GM23338 (cell line): Measurements from ENCODE around the genes FAM163A and IER5.

- PRO-cap, result no peak
- RAMPAGE, long total RNA, result no peak
These were observed 72.1 kb upstream of the FAM20B start for GRCh38 chr1:178953587-178954073.

- PRO-cap, result no peak
- RAMPAGE, long total RNA, result no peak
These were observed 8.7 kb upstream of the FAM20B start for GRCh38 chr1:179016779-179017687.

GRCh38 chr1:179021886-179022221 lies 3.8 kb upstream of the FAM20B start:
- PRO-cap, result no peak
- RAMPAGE, long total RNA, result no peak

GRCh38 chr1:179228756-179229178 lies 710 bp downstream of the ABL2 start:
- PRO-cap, result bidirectional peak, plus-strand start at chr1:179229079, minus-strand start at chr1:179229020
- RAMPAGE, long total RNA, result no peak

- PRO-cap, result no peak
- RAMPAGE, long total RNA, result no peak
These were observed at the start of gene FAM163A for GRCh38 chr1:179743026-179743653. TSS of gene FAM163A (plus strand) at chr1:179743291.

DNA sequence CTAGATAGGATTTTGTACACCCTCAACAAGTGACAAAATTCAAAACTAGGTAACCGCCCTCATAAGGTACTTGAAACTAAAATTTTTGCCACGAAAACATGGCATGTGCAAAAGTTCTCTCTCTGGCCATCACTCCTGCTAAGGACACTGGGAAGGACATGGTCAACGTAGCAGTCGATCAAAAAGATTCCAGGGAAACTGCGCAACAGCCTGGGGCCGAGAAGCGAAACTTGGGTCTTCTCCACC lies 369 bp upstream of the TOR1AIP1 start:
- PRO-cap, result bidirectional peak, plus-strand start at position 132 of the sequence, minus-strand start at position 137 of the sequence
- RAMPAGE, long total RNA, result no peak

DNA sequence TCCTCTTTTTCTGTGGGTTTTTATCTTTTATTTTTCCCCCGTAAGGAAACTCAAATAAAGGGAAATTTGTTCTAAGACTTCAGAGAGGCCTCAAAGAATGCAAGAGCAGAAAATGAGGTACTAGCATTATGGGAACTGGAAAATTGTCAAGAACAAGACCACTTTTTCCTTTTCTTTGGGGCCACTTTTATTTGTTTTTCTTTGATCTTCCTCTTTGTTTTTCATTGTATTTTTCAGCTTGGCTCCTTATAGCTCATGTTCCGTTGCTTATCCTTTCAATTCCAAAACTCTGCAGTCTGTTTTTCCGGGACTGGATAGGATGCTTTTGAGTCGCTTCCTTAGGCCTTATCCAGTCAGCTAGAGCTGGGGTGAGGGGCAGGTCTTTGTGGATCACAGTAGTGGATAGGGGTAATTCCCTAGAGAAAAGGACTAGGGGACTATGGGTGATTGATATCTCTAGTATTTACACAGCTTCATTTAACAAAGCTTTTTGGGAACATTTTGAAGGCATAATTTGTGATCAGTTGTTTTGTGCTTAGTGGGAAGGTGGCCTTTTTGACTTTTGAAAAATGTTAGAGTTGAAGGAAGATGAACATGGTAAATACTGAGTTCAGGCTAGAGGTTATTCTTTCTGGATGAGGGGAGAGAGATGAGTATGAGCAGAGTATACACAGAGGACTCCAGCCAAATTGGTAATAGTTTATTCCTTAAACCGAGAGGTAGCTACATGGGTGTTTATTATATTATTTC lies 22.4 kb downstream of the CEP350 start:
- PRO-cap, result no peak
- RAMPAGE, long total RNA, result no peak

DNA sequence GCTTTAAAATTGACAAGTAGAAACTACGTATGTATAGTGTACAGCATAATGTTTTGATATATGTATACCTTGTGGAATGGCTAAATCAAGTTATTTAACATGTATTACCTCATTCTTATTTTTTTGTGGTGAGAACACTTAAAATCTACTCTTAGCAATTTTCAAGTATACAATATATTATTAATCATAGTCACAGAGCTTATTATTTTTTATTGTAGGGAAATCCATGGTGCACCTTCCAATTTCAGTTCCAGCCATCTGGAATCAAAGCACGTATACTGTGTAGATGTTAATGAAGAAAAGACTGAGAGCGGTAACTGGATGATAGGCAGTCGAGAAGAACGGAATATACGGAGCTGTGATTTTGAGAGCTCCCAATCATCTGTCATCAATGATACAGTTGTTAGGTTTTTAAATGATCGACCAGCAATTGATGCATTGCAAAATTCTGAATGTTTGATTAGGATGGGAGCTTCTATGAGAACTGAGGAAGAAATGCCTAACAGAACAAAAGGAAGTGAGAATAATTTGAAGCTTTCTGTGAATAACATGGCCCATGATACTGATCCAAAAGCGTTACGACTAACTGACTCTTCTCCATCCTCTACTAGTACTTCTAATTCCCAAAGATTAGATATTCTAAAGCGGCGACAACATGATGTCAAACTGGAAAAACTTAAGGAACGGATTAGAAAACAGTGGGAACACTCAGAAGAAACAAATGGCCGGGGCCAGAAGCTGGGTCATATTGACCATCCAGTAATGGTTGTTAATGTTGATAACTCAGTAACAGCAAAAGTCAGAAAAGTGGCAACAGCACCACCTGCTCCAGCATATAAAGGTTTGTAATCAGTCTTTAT lies 42.0 kb downstream of the CEP350 start:
- PRO-cap, result no peak
- RAMPAGE, long total RNA, result no peak

- PRO-cap, result no peak
- RAMPAGE, long total RNA, result no peak
These were observed 31.9 kb upstream of the LHX4 start for GRCh38 chr1:180197743-180199074.

DNA sequence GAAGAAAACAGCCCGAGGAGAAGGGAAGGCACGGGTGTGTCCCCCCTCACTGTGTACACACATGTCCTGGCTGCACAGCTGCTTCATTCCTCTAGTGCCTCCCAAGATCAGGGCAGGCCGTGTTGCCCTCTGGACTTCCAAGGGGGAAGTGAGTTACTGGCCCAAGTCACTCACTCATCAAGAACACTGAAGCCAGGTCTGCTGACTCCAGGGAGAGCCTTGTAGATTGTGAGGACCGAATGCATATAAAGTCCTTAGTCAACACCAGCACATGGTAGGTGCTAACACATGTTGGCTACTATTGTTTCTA lies 39.8 kb downstream of the LHX4 start:
- PRO-cap, result unidirectional peak, minus-strand start at position 150 of the sequence; bidirectional peak, plus-strand start outside the sequence, minus-strand start at position 230 of the sequence
- RAMPAGE, long total RNA, result no peak

- PRO-cap, result no peak
- RAMPAGE, long total RNA, result no peak
These were observed 468 bp upstream of the ACBD6 start for GRCh38 chr1:180502771-180503319.

DNA sequence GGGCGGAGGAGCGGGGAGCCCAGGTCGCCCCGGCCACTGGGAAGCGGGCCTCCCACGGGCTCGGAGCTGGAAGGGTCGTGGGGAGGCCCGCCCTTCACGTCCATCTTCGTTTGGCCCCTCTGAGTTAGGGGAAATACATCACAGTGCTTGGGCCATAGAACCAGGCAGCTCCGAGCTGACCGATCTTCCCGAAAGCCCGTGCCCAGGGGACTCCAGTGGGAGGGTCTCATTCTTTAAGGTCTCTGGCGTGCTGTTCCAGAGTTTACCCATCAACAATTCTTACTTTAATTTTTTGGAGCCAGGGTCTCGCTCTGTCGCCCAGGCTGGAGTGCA lies 617 bp downstream of the KIAA1614 start:
- PRO-cap, result bidirectional peak, plus-strand start at position 122 of the sequence, minus-strand start at position 126 of the sequence
- RAMPAGE, long total RNA, result no peak

DNA sequence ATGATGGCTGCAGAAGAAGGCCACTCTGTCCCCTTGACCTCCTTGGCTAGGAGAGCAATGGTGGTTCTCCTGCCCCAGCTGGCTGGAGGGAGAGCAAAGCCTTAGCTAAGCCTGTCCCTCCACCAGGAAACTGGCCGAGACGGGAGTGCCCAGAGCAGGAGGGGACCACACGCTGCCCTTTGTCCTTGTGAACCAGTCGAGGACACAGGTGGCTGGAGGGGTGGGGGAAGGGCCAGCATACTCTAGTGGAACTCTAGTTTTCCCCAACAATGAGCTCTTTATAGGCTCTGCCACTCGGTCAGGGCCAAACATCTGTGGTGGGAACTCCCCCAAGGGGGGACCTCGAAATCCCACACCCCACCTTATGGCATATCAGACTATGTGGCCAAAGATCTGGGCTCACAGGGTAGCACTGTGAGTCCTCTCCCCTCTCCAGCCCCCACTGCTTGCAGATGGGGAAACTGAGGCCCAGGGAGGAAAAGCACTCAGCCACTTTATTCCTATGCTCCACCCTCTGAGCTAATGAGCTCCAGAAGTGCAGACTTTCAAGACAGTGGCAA lies 12.9 kb downstream of the KIAA1614 start:
- PRO-cap, result bidirectional peak, plus-strand start at position 281 of the sequence, minus-strand start at position 132 of the sequence
- RAMPAGE, long total RNA, result no peak

- PRO-cap, result no peak
- RAMPAGE, long total RNA, result no peak
These were observed 14.6 kb downstream of the KIAA1614 start for GRCh38 chr1:180927241-180927769.

DNA sequence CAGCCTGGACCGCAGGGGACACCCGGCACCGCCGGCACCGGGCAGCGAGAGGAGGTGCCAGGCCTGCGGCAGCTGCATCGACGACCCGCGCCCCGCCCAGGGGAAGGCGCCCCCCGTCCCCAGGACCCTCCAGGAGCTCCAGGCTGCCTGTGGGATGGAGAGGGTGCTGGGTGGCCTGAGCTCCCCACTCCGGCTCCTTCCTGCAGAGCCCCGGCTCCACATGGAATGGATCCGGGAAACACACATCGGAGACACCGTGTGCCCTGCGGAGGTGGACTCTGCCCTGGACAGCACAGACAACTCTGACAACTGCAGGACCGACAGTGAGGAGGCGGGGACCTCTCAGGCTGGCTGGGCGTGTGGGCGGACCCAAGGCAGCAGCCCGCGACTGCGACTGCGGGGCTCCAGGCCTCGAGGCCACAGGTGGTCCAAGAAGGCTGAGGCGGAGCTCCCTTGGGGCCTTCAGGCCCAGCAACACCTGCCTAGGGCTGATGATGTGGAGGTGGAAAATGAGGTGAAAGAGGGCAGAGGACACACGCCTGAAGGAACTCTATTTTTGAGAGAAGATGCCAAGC lies 22.9 kb downstream of the KIAA1614 start:
- PRO-cap, result no peak
- RAMPAGE, long total RNA, result no peak

GRCh38 chr1:180948115-180948741 lies 35.5 kb downstream of the KIAA1614 start:
- PRO-cap, result no peak
- RAMPAGE, long total RNA, result no peak

GRCh38 chr1:180953128-180953732 lies 40.5 kb downstream of the KIAA1614 start:
- PRO-cap, result no peak
- RAMPAGE, long total RNA, result no peak

- PRO-cap, result bidirectional peak, plus-strand start at chr1:181088700, minus-strand start at chr1:181088501
- RAMPAGE, long total RNA, result no peak
These were observed 309 bp upstream of the IER5 start for GRCh38 chr1:181088199-181088582.

GRCh38 chr1:181088583-181089002 lies at the start of gene IER5:
TSS of gene IER5 (plus strand) at chr1:181088700.
- PRO-cap, result bidirectional peak, plus-strand start at chr1:181088700, minus-strand start at chr1:181088501
- RAMPAGE, long total RNA, result no peak

- PRO-cap, result bidirectional peak, plus-strand start at chr1:181102218, minus-strand start at chr1:181102085
- RAMPAGE, long total RNA, result no peak
These were observed 13.5 kb downstream of the IER5 start for GRCh38 chr1:181101911-181102392.